A375 (cell line): Measurements from ENCODE around the genes CFAP52, DHRS7C and GSG1L2.

GRCh38 chr17:8426083-8426579 lies 9.6 kb upstream of the NDEL1 start:
- RAMPAGE, long total RNA: no peak

DNA sequence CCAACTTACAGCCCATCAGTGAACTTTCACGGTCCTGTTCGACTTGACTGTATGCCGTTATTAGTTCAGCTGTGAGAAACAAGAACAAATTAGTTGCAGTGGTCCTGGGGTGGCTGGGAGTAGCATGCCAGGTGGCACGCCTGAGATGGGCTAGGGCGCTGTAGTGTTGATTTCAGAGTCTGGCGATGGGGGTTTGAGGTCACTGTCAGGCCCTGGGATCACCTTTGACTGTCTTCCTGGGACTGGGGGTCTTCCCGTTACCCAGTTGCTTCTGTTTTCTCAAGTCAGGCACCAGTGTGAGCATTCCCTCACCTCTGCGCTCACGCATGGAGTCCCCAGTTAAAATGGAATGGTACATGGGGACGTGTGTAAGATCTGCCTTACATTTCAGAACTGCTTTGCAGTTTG lies 27.8 kb downstream of the NDEL1 start:
- RAMPAGE, long total RNA: no peak

DNA sequence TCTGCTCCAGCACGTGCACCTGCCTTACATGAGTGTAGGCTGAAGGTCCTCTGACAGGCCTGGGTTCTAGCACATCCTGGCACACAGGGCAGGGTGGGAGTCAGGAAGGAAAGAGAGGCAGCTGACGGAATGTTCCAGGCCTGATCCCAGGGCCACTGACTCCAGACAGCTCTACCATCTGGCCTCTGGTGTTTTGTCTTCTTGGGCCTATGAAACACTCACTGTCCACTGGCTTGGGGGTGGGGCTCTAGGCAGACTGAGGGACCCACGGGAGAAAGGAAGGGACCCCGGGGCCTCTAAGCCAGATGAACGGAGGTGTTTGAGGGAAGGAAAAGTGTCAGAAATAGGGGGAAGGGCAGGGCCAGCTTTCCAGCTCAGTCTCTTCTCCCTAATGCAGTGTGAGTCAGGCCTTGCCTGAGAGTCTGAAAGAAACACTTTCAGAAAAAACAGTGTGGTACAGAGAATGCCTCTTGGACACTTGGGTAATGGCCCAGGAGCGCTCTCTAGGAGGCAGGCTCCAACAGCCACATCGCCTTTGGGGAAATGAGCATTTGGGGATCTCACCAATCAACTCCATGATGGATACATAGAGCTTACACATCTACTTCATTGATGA lies 46.8 kb downstream of the NDEL1 start:
- RAMPAGE, long total RNA: no peak

GRCh38 chr17:8878765-8879412 lies 11.4 kb upstream of the PIK3R6 start:
- RAMPAGE, long total RNA: no peak

GRCh38 chr17:8894407-8894858 lies 27.0 kb upstream of the PIK3R6 start:
- RAMPAGE, long total RNA: no peak

DNA sequence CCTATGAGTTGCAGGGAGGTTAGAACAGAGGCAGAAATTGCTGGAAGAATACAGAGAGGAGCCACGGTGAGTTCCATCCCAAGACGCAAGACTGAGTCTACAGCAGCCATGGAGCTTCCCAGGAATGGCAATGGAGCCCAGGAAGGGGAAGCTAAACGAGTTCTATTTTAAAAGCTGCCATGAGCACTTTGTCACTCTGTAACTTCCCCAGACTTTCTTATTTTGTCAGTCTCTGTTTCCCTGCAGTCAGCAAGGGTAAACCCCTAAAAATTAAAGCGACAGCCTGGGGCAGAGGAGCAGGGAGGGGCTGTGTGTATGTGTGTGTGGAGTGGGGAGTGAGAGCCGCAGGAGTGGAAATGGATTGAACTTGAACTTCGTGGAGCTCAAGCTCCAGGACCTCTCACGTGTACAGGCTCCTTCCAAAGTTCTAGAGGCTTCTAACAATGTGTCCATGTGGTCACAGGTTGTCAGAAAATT lies 42.4 kb upstream of the PIK3R6 start:
- RAMPAGE, long total RNA: no peak

DNA sequence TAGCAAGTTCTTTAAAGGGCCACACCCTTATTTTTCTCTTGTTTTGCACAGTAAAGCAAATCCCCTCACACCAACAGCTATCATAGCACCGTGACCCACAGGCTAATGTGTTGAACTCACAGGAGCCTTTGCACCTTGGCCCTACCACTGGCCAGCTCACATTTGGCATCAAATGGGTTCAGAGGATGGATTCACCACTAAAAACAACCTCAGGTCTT lies 12.2 kb downstream of the PIK3R5 start:
- RAMPAGE, long total RNA: no peak

GRCh38 chr17:9150220-9151132 lies 129.2 kb downstream of the NTN1 start:
- RAMPAGE, long total RNA: no peak

DNA sequence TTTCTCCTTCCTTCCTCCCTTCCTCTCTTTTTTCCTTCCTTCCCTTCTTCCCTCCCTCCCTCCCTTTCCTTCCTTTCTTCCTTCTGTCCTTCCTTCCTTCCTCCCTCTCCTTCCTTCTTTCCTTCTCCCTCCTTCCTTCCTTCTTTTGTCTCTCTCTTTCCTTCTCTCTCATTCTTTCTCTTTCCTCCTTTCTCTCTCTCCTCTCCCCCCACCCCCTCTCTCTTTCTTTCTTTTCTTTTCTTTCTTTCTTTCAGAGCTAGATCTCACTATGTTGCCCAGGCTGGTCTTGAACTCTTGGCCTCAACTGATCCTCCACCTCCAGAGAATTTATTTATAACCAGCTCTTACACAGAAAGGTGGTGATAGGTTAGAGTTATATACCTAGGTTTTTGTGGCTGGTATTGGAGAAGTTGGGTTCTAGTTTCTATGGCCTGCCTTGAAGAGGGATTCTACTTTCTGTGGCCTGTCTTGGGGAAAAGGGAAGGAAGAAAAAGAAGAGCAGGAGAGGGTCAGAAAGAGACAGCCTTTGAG lies 247.7 kb downstream of the STX8 start:
- RAMPAGE, long total RNA: no peak

DNA sequence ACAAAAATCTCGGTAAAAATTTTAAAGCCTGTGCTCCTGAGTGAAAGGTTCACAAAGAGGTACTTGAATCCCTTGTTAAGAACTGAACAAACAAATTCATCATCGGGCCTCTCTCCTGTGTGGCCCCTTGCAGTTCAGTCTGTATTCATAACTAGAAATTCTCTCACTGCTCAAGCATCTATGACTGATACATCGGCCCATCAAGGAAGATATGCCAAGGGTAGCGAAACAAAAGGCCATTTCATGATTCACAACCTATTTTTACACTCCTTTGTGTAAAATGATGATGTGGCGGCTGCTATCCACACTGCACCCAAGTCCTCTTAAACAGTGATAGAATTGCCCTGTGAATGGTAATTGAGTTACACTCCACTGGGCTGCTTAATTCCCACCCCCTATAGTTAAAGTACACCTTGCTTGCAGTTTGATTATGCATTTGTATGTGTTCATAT lies 204.6 kb downstream of the STX8 start:
- RAMPAGE, long total RNA: no peak

DNA sequence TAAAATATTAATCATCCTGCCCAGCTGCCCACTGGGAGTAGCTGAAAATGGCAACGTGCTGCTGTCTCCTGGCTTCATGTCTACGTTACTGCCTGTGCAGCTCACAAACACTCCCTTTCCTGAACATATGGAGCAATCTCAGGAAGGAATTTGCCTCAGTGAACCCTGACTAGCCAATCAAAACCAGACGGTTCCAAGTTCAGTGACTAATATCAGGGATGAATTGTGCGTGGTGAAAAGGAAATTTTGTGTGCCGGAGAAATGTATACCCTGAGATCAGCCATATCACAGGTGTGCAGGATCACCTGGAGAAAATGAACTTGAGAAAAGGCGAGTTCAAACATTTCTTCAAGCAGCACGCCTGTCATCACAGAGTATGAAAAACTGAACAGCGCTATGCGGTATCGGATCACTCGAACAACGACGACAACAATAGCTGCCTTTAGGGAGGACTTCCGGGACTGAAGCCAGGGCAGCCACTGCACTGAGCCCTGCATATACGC lies 110.3 kb downstream of the STX8 start:
- RAMPAGE, long total RNA: no peak

- RAMPAGE, long total RNA: no peak
Observed at GRCh38 chr17:9576323-9576778, at the start of gene CFAP52. Gene CFAP52 (plus strand): TSS chr17:9576642.

DNA sequence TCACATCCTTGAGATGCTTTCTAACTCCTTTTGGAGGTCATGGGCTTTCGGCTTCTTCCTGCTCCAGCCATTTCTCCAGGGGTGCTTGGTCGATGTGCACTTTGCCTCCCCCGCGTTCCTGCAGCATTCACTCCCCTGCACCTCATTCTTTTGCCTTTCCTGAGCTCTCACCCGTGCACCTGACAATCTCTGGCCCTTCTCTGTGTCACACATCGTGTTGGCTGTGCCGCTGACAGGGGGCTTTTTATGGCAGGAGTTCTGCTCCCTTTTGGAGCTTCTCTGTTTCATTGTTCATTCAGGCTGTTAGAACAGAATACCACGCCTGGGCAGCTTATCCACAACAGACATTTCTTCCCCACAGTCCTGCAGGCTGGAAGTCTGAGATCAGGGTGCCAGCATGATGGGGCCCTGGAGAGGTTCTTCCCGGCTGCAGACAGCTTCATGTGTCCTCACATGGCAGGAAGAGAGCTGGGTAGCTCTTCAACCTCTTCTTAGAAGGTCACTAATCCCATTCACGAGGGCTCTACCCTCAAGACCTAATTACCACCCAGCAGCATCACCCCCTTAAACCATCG lies 65.2 kb downstream of the DHRS7C start:
- RAMPAGE, long total RNA: no peak

DNA sequence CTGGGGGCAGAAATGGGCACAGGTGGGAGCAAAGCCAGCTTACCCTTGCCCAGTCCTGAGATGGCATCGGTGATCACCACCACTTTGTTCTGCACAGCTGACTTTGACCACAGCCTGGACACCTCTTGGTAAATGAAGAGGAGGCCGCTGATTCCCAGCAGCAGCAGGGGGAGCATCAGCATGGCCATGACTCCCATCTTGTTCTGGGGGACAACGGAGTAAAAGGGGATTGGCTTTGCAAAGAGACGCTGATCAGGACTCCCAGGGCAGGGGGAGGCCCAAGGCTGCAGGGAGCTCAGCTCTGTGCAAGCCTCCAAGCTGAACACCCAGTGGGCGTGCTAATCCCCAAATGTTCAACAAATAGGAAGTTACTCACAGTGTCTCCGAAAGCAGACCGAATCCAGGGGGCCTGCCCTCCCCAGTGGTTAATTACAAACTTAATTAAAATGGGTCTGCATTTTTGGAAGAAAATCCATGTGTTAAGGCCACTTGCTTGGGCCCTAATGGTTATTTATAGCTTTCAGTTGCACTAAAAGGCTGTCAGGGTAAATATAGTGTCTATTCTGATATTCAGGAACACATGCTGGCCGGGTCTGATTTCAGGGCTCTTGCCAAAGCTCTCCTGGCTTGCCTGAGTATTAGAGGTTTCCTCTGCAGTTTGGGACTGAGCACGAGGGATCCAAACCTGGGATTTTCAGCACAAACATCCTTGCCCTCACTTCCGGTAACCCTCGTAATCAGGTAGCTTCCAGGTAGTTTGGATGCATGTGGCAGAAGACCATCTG lies at the start of gene DHRS7C:
DHRS7C (minus strand) TSS at position 505 of the 785 bp plus-strand sequence.
- RAMPAGE, long total RNA: no peak

- RAMPAGE, long total RNA: no peak
Observed at GRCh38 chr17:9821951-9822497, at the start of gene GSG1L2. Gene GSG1L2 (minus strand): TSS chr17:9822079.

- RAMPAGE, long total RNA: no peak
Observed at GRCh38 chr17:10014126-10014743, 109.2 kb upstream of the RCVRN start.

DNA sequence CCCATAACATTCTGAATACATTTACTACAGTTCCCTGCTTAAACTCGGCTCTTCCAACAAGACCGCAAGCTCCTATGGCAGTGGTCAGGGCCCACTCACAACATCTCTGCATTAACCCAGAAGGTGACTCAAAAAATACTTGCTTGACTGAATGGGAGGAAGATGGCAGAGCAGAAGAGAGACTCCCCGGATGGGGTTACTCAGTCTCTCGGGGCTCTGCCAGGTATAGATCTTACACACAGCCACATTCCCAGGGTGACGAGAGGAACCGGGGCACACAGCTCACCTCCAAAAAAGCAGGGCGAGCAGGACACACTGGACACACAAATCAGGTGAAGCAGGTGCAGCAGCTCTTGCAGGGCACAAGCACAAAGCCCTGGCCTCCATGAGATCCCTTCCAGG lies 101.2 kb downstream of the GAS7 start:
- RAMPAGE, long total RNA: no peak

DNA sequence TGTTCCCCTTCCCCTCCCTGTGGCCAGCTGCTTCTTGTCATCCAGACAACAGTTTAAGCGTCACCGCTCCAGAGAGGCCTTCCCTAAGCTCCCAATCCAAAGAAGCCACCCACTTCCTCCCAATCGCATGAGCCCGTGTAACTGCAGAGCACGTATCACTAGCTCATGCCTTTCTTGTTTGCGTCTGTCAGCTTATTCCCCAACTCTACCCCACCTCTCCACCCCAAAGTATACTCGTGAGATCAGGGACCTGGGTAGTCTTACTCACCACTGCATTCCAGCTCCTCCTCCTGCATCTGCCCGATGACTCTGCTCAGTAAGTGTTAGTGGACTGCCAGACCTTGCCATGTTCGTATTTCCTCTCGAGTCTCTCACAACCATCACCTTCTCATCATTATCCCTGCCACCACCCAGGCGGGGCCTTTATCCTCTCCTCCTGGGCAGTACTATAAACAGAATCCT lies 92.8 kb downstream of the GAS7 start:
- RAMPAGE, long total RNA: no peak

- RAMPAGE, long total RNA: no peak
Observed at GRCh38 chr17:10127130-10127586, 71.2 kb downstream of the GAS7 start.

- RAMPAGE, long total RNA: no peak
Observed at GRCh38 chr17:10127614-10128477, 70.6 kb downstream of the GAS7 start.